Breast (tissue), 4 donors: ENCODE measurements around the gene FECH.

DNA sequence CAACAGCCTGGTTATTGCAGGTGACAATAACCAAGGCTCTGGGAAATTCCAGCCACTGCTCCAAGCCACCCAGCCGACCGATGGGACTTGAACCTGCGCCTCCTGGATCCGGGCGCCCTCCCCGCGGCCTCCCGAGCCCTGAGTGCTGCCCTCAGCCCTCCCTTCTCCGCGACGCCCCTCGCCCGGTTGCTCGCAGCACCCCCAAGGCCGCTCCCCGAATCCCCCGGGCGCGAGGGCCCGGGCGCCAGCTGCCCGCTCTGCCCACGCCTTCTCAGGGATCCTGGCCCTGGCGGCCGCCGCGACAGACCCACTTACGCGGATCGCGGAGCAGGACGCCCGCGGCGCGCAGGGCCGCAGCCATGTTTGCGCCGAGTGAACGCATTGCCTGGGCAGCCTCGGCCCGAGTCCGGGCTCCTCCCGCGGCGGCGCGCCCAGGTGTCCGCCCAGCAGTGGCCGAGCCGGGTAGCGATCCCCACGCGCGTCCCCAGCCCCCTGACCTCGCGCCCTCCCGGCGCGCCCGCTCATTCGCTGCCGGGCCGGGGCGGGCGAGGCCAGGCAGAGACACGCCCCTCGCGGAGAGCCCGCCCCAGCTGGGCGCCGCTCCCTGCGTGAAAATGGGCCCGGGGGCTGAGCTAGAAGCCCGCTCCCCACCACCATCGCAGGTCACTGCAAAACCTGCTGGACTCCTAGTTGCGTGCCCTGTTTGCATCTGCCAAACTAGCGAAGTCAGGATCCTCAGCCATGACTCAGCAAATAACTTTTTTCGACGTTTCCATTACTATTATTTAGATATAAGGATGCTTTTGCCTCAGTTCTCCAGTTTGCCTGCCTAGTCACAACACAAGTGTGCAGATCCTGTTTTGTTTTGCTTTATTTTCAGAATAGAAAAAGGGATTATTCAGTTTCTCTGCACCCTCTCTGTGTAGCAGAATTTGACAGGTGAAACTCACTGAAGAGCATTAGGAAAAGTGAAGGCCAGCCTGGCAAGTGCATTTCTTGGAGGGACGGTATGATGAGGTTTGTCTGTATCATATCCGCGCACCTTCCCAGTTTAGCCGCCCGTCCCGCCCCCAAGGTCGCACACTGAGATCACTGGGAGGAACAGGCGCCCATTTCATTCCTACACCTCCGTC, at the start of gene FECH:
Gene FECH, minus strand, starts transcription at position 464 of the 1,133 bp plus-strand sequence.
- PRO-cap, 3 experiments = peak in 3 of 3 experiments; most common plus-strand start position 314 of the sequence (in 1); most common minus-strand start position 494 of the sequence (in 3)
- RRBS = 2% methylated on average over 39 of the region's 89 CpGs

DNA sequence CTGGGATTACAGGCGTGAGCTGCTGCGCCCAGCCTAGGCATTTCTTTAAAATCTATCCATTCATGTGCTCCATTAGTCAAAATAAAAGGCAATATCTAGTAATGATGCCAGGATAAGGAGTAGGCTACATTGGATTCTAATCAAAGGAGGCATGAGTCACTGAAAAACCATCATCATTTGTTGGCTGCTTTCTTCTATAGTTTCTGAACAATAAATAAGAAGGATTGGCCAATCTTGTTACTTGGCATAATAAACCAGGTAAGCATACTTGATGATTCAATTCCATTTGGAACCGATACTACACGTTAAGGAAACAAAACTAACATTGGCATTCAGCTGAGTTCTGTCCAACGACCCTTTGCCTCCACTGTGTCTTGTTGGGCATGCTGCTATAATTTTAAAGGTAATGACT, 27.2 kb downstream of the ATP8B1 start:
- PRO-cap, 3 experiments = no peak in any of the 3 experiments
- RRBS = no CpG with 5 or more reads among the region's 5 CpGs

- PRO-cap, 3 experiments = no peak in any of the 3 experiments
- RRBS = no CpG with 5 or more reads among the region's 3 CpGs
These were observed 47.4 kb downstream of the NEDD4L start for GRCh38 chr18:58091246-58091917.

DNA sequence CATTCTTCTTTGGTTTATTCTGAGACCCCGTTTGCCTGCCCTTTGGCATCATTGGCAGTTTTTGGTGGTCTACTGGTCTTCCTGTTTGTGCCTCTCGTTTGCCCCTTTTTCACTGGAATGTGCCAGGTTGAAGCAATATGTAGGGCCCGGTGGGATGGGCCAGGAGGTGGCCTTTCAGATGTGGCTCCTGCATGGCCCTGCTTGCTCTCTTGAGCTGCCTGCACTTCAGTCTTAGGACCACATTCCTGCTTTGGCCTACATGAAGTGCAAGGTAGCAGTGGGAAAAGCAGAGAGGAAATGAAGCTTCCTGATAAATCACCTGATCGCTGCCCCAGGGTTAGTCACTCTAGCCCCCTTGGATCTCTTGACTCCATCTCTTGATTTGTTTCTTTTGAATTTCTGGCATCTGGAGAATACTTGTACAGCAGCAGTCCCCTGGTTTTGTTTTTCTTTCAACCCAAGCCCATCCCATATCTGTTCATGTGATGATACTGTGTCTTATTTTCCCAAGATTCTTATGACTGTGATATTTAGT, 169.9 kb downstream of the NEDD4L start:
- PRO-cap, 3 experiments = no peak in any of the 3 experiments
- RRBS = no CpG with 5 or more reads among the region's 4 CpGs

- PRO-cap, 3 experiments = peak in 3 of 3 experiments; most common plus-strand start chr18:58221634 (in 3); most common minus-strand start chr18:58221425 (in 1)
- RRBS = 40% methylated on average over 4 of the region's 12 CpGs
These were observed 177.2 kb downstream of the NEDD4L start for GRCh38 chr18:58221053-58221726.

GRCh38 chr18:58222418-58223213, 178.6 kb downstream of the NEDD4L start:
- PRO-cap, 3 experiments = peak in 2 of 3 experiments; most common plus-strand start chr18:58222993 (in 1); most common minus-strand start chr18:58222979 (in 2)
- RRBS = 0% methylated on average over 1 of the region's 3 CpGs

GRCh38 chr18:58225069-58225391, 181.0 kb downstream of the NEDD4L start:
- PRO-cap, 3 experiments = peak in 1 of 3 experiments; most common minus-strand start chr18:58225197 (in 1)
- RRBS = no CpG with 5 or more reads among the region's 2 CpGs

- PRO-cap, 3 experiments = no peak in any of the 3 experiments
- RRBS = no CpG with 5 or more reads among the region's 26 CpGs
These were observed 211.0 kb downstream of the NEDD4L start for GRCh38 chr18:58254799-58255730.

GRCh38 chr18:58338160-58338389, 290.8 kb downstream of the ALPK2 start:
- PRO-cap, 3 experiments = no peak in any of the 3 experiments
- RRBS = no CpG with 5 or more reads among the region's 3 CpGs

- PRO-cap, 3 experiments = no peak in any of the 3 experiments
- RRBS = no CpG with 5 or more reads among the region's 8 CpGs
These were observed 283.8 kb downstream of the ALPK2 start for GRCh38 chr18:58345043-58345596.

DNA sequence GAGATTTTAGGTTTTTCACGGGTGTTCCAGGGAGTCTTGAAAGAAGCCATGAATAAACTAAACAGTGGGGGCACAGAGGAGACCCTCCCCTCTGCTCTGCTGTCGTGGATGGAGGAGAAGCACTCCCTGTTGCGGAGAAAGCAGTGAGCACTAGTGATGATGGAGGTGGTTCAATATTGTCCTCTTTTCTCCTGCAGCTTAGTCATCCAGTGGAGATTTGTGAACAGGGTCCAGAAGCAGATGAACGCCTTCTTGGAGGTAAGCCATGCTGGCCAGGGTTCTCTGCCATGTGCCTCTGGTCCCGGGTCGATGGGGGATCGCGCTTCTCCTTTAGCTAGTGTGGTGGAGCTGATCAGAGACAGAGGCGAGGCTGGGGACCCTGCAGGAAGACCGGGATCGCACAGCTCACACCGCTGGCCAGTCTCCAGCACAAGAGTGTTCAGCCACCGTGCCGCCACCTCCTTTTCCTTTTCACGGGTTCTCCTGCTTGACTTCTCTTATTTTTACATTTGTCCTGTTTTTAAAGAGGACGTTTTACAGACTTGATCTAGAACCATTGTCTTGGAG, 243.5 kb downstream of the ALPK2 start:
- PRO-cap, 3 experiments = no peak in any of the 3 experiments
- RRBS = 82% methylated on average over 6 of the region's 16 CpGs

DNA sequence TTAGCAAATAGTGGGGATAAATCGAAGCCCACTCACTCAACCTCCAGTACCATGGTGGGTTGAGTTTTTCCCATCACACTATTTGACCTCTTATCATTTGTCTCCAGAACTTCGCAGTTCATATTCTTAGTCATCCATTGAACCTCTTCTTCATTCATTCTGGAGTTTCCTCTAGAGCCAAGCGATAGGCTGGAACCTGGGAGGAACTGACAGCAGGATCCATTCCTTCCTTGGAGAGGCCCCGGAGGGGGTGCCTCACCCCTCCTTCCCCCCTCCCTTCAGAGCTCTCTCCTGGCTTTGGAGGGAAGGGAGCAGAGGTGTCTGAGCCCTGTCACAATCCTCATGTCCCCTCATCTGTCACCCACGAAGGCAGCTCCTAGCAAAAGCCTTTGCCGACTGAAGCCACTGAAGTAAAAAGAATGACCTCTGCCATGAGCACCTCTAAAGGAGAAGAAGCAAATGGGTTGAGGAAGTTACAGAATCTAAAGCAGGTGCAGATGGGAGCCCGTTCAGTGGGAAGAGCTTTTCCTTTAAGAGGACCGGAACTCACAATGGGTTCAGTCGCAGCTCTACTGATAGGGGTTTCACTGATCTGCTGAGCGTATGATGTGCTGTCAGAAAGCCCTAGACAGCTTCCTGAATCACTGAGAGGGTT, 214.0 kb downstream of the ALPK2 start:
- PRO-cap, 3 experiments = no peak in any of the 3 experiments
- RRBS = 20% methylated on average over 1 of the region's 10 CpGs

GRCh38 chr18:58431102-58431626, 197.7 kb downstream of the ALPK2 start:
- PRO-cap, 3 experiments = no peak in any of the 3 experiments
- RRBS = no CpG with 5 or more reads among the region's 6 CpGs

GRCh38 chr18:58444123-58444854, 184.6 kb downstream of the ALPK2 start:
- PRO-cap, 3 experiments = no peak in any of the 3 experiments
- RRBS = no CpG with 5 or more reads among the region's 9 CpGs

GRCh38 chr18:58446822-58447576, 181.9 kb downstream of the ALPK2 start:
- PRO-cap, 3 experiments = no peak in any of the 3 experiments
- RRBS = no CpG with 5 or more reads among the region's 7 CpGs

DNA sequence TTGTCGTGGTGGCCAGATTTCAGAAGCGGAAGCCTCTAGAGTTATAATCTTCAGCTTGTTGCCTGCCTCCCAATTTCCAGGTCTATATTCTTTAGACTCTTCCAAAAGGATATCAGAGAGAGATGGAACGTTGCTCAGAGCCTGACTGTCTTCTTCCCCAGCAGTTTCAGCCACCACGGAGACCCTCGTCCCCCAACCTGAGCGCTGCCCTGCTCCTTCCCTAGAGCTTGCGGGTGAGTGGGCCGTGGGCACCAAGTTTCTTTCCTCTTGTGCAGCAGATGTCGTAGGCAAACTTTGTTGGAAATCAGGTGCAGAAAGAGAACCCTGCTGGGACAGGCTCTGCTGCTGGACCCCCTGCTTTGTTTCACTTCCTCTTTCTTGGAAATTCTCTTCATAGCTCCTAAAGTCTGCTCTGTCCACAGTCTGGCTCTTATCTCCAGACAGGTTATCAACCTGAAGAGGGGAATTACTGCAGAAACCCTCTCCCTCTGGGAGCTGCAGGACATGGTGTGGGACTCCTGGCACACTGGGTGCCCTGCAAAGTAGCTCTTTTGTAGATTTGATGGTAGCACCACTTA, 92.4 kb downstream of the ALPK2 start:
- PRO-cap, 3 experiments = no peak in any of the 3 experiments
- RRBS = no CpG with 5 or more reads among the region's 9 CpGs

GRCh38 chr18:58807740-58808175, 56.9 kb upstream of the ZNF532 start:
- PRO-cap, 3 experiments = no peak in any of the 3 experiments
- RRBS = no CpG with 5 or more reads among the region's 10 CpGs

GRCh38 chr18:58859147-58859463, 5.6 kb upstream of the ZNF532 start:
- PRO-cap, 3 experiments = no peak in any of the 3 experiments
- RRBS = no CpG with 5 or more reads among the region's 2 CpGs

DNA sequence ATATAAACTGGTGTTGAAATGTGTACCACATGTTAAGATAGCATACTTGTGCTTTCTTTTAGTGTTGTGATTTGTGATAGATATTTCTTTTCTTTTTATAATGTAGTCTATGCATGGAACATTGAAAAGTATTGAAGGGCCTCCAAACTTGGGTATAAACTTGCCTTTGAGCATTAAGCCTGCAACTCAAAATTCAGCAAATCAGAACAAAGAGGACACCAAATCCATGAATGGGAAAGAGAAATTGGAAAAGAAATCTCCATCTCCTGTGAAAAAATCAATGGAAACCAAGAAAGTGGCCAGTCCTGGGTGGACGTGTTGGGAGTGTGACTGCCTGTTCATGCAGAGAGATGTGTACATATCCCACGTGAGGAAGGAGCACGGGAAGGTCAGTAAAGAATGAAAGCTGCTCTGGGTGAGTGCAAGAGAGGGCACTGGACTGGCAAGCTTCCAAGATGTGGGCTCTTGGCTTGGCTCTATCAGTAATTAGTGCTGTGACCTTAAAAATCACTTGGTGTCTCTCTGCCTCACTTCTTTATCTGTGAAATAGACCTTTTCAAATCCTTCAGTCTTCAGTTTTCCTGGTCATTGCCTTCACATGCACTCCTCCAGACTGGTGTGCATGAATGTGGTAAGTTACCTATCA, 88.9 kb downstream of the ZNF532 start:
- PRO-cap, 3 experiments = no peak in any of the 3 experiments
- RRBS = no CpG with 5 or more reads among the region's 3 CpGs

DNA sequence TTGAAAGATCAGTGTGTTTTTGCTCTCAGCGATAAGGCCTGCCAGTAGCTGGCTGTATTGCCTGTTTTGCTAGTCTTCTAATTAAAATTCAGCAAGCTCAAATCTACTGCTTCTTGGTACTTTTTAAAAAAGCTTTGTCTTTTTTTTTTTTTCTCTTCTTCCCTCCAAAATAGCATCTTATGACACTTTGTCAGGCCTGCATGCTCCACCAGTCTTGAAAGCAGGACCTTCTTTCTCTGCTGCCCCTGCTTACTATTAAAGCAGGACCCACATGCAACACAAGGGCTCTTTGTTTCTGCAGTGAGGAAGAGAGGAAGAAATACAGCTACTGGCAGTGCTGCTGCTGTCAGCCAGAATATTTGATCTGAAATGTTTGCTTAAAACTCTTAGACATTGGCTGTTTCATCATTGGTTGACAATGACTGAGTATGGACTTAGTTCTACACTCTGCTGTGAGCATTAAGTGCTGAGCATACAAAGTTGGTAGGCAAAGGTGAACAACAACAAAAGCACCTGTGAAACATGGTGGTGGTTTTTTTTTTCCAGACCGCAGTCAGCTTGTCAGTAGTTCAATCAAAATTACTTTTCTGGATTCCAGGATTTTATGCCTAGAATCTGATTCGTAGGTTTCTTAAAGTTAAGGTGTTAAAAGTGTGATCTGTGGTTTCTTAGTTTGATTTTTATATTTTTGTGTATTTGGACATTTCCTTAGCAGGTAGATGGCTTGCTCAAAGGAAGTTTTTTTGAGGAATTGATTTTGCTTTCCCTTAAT, 2.0 kb downstream of the SEC11C start:
- PRO-cap, 3 experiments = no peak in any of the 3 experiments
- RRBS = no CpG with 5 or more reads among the region's 3 CpGs